Heart left ventricle (tissue), 7 donors: ENCODE measurements around a stretch of chr17.

- PRO-cap, 6 experiments, result no peak in any of the 6 experiments
- RAMPAGE, long total RNA, 2 experiments, result no peak in any of the 2 experiments
- RRBS, result no CpG with 5 or more reads among the region's 11 CpGs
These were observed 37.3 kb downstream of the ABR start for GRCh38 chr17:1142493-1142786.

DNA sequence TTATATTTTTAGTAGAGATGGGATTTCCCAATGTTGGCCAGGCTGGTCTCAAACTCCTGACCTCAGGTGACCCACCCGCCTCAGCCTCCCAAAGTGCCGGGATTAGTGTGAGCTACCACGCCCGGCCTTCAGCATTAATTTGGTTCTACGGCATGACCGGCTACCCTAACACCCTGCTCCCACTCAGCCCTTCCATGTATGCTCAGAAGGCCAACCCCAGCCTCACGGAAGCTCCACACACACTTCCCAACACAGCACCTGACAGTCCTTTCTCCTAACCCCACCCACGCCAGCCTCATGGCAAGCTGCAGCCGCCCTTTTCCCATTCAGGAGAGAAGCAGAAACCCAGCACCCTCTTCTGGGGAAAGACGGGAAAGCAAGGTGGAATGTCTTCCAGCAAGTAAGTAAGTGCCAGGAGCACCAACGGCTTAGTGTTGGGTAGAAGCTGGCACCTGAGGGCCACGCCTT, 32.2 kb downstream of the ABR start:
- PRO-cap, 6 experiments, result no peak in any of the 6 experiments
- RAMPAGE, long total RNA, 2 experiments, result no peak in any of the 2 experiments
- RRBS, result no CpG with 5 or more reads among the region's 12 CpGs

GRCh38 chr17:1149632-1150359, 30.0 kb downstream of the ABR start:
- PRO-cap, 6 experiments, result peak in 6 of 6 experiments; most common plus-strand start chr17:1150083 (in 4); most common minus-strand start chr17:1149843 (in 1)
- RAMPAGE, long total RNA, 2 experiments, result no peak in any of the 2 experiments
- RRBS, result 22% methylated on average over 1 of the region's 24 CpGs

DNA sequence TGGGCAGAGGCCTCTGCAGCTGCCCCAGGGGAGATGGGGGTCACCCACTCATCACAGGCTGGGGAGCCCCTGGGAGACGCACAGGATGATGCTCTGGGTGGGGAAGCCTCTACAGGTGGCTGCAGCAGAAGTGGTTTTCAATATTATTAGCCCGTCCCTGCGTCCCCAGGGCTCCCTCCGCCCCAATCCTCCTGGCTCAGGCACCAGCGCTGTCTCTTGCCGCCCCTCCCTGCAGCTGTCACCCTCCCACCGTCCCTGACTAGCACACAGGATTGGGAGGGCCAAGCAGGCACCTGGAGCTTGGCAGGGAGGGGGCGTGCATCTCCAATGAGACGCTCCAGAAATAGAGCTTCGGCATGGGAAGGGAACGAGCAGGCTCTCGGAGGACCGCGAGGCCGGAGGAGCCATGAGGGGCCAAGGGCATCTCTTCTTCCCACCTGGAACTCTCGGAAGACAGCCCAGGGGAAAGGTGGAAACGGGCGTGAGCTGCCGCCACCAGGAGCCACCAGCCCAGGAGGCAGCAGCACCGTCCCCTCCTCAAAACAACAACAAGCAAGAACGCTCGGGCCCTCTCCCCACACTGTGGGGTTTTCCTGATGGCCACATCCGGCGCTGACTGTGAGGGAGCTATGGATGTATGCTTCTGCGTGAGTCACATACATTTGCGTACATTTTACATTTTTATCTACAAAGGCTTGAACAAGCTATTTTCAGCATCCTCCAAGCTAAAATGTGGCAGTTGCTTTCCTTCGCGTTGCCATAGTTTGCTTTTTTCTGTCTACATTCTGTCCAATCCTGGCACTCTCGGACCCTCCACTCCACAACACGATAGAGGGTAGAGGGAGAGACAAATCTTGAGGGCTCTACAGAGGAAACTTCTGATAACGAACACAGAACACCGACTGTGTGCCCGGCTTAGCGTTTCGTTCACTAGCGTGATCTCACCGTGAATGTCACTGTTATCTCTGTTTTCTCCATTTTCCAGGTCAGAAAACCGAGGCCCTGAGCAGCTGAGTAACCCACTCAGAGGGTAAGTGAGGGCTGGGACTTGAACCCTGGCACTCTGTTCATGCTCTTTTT, 1.8 kb upstream of the ABR start:
- PRO-cap, 6 experiments, result no peak in any of the 6 experiments
- RAMPAGE, long total RNA, 2 experiments, result no peak in any of the 2 experiments
- RRBS, result no CpG with 5 or more reads among the region's 38 CpGs

- PRO-cap, 6 experiments, result peak in 6 of 6 experiments; most common plus-strand start chr17:1187107 (in 5); most common minus-strand start chr17:1187026 (in 6)
- RAMPAGE, long total RNA, 2 experiments, result start-site peak on the minus strand in 2 of 2 experiments, at chr17:1187014-1187348 at its widest, 24 to 77 reads per replicate
- RRBS, result no CpG with 5 or more reads among the region's 38 CpGs
These were observed 7.3 kb upstream of the ABR start for GRCh38 chr17:1186716-1187763.

DNA sequence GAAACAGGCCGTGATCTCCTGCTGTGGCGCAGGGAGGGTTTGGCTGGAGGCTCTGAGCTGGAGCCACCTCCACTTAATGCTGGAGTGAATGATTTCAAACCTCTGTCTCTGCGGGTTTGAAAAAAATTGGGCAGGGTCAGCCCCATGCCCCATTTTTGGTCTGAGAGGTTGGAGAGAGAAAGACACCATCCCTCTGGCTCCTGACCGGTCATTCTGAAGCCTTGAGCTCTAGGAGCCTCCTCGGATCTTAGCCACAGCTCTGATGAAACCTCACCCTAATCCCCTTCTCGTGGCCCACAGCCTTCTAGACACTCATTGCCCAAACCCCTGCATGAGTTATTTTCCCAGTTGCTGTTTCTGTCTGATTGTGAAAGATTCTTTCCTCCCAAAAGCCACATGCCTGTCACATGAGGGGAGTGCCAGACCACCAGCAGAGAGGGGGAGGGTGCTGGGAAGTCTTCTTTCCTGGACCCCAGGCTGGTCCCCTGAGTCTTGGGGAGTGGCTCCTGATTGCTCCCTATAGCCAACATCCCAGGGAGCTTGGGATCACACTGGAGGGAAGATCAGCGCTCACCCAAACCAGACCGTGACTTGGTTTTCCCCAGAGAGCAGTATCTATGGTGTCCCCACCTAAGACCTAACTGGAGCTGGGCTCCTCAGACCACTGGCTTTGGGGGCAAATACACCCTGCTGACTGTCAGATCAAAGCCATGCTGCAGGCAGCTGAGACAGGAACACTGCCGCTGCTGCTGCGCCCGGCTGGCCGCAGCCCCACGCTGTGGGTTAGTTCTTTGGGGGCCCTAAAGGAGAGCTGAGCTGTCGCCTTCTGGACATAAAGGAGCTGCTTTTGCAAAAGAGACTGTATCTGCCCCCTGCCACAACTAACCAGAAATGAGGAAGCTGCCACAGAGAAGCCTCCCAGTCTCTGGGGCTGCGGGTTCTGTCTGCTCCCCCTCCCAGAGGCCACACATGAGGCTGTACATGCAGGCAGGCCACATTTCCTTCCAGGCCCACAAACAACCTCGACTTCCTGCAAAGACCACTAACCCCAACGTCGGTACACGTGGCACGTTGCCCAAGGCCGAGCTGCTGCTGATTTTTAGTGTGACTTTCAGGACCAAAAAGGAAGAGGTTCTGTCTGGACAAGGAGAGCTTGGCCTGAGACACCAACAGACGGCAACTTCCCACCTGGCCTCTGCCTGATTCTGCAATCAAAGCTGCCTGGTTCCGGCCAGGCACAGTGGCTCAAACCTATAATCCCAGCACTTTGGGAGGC, 17.9 kb upstream of the ABR start:
- PRO-cap, 6 experiments, result peak in 1 of 6 experiments; most common plus-strand start position 1,120 of the sequence (in 1); most common minus-strand start position 883 of the sequence (in 1)
- RAMPAGE, long total RNA, 2 experiments, result no peak in any of the 2 experiments
- RRBS, result no CpG with 5 or more reads among the region's 23 CpGs

GRCh38 chr17:1200988-1201774, 21.4 kb upstream of the ABR start:
- PRO-cap, 6 experiments, result no peak in any of the 6 experiments
- RAMPAGE, long total RNA, 2 experiments, result no peak in any of the 2 experiments
- RRBS, result 65% methylated on average over 6 of the region's 29 CpGs

DNA sequence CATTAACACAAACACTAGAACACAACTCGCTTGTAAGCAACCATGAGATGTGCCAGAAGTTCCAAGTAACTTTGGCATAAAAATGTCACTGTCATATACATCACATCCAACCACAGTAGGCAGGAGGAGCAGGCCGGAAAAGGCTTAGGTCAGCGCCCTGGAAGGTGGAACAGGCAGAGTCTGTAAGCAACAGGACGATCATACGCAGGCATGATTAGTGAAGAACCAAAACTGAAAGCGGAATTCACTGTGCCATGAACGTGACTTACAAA, 52.4 kb downstream of the YWHAE start:
- PRO-cap, 6 experiments, result no peak in any of the 6 experiments
- RAMPAGE, long total RNA, 2 experiments, result no peak in any of the 2 experiments
- RRBS, result no CpG with 5 or more reads among the region's 7 CpGs

- PRO-cap, 6 experiments, result no peak in any of the 6 experiments
- RAMPAGE, long total RNA, 2 experiments, result no peak in any of the 2 experiments
- RRBS, result no CpG with 5 or more reads among the region's 11 CpGs
These were observed 9.9 kb downstream of the CRK start for GRCh38 chr17:1446162-1446554.

DNA sequence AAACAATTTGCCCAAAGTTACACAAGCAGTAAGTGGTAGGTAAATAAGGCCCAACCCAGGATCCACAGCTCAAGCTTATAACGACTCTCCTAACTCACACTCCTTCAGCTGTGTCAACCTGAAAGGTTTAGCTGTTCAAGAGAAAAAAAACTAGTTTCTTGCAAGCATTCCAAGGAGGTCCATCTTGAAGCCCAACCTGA, 6.6 kb downstream of the CRK start:
- PRO-cap, 6 experiments, result no peak in any of the 6 experiments
- RAMPAGE, long total RNA, 2 experiments, result no peak in any of the 2 experiments
- RRBS, result no CpG with 5 or more reads among the region's 1 CpG

GRCh38 chr17:1460134-1460749, 4.2 kb upstream of the CRK start:
- PRO-cap, 6 experiments, result peak in 1 of 6 experiments; most common minus-strand start chr17:1460344 (in 1)
- RAMPAGE, long total RNA, 2 experiments, result no peak in any of the 2 experiments
- RRBS, result no CpG with 5 or more reads among the region's 11 CpGs

DNA sequence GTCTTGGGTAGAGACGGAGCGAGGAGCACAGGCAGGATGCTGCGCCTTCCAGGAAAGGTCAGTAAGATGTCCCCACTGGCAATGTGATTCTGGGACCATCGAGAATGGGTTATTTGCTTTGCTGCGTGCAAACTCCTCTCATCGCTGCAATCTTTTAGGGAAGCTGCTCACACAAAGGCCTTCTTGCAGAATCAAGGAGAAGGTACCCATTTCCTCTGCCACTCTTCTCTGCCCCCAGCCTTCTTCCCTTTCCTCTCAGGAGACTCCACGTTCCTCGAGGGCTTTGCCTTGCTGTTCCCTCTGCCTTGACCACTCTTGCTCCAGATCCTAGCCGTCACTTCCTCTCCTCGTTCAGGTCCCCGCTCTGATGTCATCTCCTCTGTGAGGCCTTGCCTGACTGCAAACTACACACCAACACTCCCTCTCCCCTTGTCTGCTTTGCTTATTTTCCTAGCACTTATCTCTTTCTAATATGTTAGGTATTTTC, 5.2 kb upstream of the CRK start:
- PRO-cap, 6 experiments, result no peak in any of the 6 experiments
- RAMPAGE, long total RNA, 2 experiments, result no peak in any of the 2 experiments
- RRBS, result no CpG with 5 or more reads among the region's 11 CpGs

DNA sequence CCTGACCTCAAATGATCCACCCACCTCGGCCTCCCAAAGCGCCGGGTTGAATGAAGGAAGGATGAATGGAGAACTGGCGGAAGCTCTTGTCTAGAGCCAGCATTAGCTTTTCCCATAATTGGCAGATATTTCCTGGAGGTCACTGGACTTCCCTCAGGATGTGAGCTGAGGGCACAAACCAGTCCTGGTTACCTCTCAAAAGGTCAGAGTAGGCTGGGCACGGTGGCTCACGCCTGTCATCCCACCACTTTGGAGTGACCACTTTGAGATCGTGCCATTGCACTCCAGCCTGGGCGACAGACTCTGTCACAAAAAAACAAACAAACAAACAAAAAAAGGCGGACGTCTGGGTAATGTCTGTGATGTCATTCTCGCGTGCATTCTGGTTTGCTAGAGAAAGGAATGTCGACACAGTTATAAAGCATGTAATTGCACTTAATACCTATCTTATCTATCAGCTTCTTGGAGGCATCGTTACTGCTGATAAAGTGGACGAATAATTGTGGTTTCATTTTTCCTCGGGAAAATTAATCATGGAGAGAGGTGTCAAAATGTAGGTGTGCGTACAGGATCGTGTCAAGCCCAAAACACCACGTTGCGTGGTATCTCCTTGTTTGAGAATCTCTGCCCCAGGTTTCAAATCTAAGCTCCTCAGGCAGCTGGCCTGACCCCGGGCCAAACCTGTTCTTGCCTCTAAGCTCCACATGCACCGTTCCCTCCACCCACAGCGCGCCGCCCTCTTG, 6.3 kb upstream of the CRK start:
- PRO-cap, 6 experiments, result no peak in any of the 6 experiments
- RAMPAGE, long total RNA, 2 experiments, result no peak in any of the 2 experiments
- RRBS, result no CpG with 5 or more reads among the region's 25 CpGs

DNA sequence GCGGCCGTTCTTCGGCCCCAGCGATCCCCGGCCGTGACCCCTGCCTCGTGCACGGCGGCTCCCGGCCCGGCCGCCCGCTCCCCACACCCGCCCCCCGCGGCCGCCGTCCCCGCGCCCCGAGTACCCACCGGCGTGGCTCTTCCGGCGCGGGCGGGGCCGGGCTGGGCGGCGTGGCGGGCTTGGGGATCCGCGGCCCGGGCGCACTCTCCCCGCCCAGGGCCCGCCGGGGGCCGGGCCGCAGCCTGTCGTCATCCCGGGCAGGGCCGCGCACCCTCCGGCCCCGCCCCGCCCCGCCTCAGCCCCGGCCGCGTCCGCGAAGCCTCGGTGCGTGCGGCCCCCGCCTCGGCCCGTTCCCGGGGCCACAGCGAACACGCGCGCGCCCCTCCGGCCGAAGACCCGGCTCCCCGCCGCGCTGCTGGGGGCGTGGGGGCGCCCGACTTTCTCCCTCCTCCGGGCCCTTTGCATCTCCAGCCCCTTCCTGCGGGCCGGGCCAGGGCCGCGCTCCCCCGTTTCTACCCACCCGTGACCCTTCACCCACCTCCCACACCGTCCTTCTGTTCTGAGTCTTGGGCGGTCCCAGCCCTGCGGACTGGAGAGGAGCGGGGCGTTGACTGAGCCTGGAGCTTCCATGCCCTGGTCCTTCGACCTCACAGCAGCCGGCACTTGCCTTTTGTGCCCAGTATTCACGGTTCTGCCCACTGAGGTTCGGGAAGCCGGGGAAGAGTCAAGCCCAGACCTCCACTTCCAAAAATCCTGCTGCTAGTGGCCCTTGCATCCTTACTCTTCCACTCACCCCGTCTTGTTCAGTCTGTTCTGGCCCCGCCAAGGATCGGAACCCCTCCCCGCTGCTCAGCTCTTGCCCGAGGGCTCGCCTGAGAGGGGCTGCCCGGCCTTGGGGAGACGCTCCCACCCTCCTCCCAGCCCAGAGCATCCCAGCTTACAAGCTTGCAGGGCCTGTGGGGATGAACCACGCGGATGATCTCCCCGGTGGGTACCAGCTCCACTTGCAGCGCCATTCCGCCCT, 702 bp downstream of the MYO1C start:
- PRO-cap, 6 experiments, result peak in 6 of 6 experiments; most common plus-strand start position 298 of the sequence (in 5); most common minus-strand start position 207 of the sequence (in 5)
- RAMPAGE, long total RNA, 2 experiments, result start-site peak on the minus strand in 2 of 2 experiments, centred at positions 160 to 174 of the sequence, 74 to 139 reads per replicate
- RRBS, result 4% methylated on average over 56 of the region's 104 CpGs

- PRO-cap, 6 experiments, result no peak in any of the 6 experiments
- RAMPAGE, long total RNA, 2 experiments, result no peak in any of the 2 experiments
- RRBS, result no CpG with 5 or more reads among the region's 10 CpGs
These were observed 11.3 kb upstream of the MYO1C start for GRCh38 chr17:1503742-1504174.

GRCh38 chr17:1506559-1507334, 9.7 kb downstream of the INPP5K start:
- PRO-cap, 6 experiments, result peak in 5 of 6 experiments; most common plus-strand start chr17:1506901 (in 2); most common minus-strand start chr17:1506720 (in 4)
- RAMPAGE, long total RNA, 2 experiments, result no peak in any of the 2 experiments
- RRBS, result no CpG with 5 or more reads among the region's 18 CpGs

DNA sequence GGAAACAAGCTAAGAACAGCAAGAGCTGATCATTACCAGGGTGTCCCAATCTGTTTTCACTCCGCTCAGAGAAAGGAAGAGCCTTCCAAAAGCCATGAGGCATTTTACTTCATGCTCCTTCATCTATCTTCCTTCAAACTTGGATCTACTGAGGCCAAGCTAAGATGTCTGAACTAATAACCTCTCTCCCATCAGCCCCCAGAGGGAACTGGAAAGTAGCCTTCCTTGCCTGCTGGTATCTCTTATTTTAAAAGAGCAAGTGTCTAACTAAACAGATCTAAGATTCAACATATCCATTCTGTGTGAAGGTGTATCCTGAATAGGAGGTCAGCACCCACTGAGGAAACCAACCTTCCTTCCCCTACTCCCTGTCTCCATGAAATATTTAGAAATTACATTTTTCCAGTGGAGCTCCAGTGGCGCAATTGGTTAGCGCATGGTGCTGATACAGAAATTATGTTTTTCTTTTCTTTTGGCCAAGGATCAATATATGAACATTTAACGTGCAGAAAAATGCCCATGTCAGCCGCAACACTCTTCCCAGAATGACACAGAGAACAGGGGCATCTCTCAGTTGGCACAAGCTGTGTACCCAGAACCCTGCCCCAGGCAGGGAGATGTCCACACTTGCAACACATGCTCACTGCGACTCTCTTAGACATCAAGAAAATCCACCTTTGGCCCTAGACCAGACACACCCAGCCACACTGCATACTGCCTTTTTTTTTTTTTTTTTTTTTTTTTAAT, 17.2 kb downstream of the PITPNA start:
- PRO-cap, 6 experiments, result no peak in any of the 6 experiments
- RAMPAGE, long total RNA, 2 experiments, result no peak in any of the 2 experiments
- RRBS, result no CpG with 5 or more reads among the region's 6 CpGs

DNA sequence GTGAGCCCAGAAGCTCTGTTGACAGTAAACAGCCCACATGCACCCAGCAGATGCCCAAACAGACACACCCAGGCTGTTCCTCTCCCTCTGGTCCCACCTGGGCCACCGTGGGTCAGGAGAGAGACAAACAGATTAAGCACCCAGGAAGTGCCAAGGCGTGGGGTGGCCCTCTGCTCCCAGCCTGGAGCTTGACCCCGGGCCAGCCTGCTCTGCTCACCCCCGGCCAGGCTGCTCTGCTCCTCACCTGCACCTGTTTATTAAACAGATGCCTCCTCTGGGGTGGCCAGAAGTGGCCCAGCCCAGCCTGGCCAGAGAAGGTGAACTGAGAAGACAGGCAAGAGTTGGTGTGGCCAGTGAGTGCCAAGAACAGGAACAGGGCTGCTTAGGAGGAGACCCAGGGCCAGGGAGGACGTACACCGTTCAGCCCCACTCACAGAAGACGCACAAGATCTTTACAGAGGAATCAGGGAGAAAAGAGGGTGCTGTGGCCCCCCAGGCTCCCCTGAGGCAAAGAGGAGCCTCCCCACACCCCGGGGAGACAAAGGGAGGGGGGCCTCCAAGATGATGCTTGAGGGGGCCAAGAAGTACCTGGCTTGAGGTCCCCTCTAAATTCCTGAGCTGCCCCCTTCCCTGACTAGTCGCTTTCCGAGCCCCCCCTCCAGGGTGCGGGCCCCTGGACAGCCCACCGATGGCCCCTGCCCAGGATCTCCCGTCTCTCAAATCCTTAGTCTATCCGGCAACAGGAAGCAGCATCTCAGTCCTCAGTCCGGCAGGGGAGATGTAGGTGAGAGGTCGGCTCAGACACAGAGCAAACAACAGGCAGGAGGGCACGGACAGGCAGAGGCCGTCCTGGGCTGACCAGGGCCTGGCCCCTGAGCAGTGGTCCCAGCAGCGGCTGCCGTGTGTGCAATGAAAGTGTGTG, 7.7 kb downstream of the SLC43A2 start:
- PRO-cap, 6 experiments, result no peak in any of the 6 experiments
- RAMPAGE, long total RNA, 2 experiments, result no peak in any of the 2 experiments
- RRBS, result no CpG with 5 or more reads among the region's 20 CpGs

- PRO-cap, 6 experiments, result no peak in any of the 6 experiments
- RAMPAGE, long total RNA, 2 experiments, result no peak in any of the 2 experiments
- RRBS, result no CpG with 5 or more reads among the region's 7 CpGs
These were observed 2.9 kb downstream of the SLC43A2 start for GRCh38 chr17:1625628-1626198.

DNA sequence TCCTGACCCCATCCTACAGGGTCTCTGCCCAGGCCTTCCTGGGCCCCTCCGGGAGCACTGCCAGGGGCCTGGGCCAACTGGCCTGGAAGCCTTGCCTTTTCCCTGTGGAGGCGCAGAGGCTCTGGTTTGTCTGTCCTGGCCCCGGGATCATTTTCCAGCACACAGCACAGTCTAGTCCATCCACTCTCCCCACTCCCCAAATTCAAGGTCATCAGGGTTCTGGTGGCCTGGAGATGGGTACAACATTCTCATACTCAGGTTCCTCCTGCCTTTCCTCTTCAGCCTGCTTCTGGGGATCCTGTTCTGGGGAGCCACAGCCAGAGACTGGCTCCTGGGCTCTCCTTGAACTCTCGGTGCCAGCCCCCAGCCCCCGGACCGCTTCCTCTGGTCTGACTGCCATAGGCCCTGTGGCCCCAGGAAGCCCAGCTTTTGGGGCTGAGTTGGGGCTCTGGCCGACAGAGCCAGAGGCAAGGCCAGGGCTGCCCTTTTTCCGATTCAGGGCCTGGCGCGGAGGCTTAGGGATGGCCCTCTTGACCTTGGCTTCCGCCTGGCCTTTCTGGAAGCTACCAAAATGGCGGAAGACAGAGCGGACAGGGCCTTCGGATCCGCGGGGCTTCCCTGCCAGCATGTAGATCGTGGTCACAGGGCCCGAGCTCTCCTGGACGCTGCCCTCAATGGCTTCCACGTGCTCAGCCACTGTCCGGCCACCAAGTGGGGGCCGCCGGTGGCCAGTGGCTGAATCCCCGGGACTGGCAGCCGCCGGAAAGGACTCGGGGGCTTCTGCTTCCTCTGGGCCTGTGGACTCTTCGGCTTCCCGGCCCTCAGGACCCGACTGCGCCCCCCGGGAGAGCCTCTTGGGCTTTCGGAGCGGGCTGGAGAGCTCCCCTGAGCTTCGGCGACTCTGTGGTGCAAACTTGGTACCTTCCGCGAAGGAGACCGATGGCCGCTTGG, 6.2 kb upstream of the SLC43A2 start:
- PRO-cap, 6 experiments, result no peak in any of the 6 experiments
- RAMPAGE, long total RNA, 2 experiments, result no peak in any of the 2 experiments
- RRBS, result 61% methylated on average over 7 of the region's 40 CpGs